Pulmonary lymph node (tissue), 1 donor: ENCODE measurements around a stretch of chr15.

GRCh38 chr15:94790948-94791388 is 559.6 kb downstream of the MCTP2 start:
- PRO-cap = no peak

DNA sequence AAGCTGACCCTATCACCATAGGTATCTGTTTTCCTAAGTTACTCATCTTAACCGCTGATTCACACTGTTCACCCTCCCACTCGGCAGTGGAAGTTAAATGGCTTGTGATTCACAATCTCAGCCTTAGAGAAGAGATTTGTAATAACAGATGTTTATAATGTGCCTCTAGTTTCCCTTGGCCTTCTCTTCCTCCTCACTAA is 931.6 kb downstream of the MCTP2 start:
- PRO-cap = no peak

GRCh38 chr15:95174271-95174866 is 943.0 kb downstream of the MCTP2 start:
- PRO-cap = no peak

- PRO-cap = no peak
Measured at GRCh38 chr15:95259966-95260383, 1028.6 kb downstream of the MCTP2 start.

- PRO-cap = bidirectional peak, plus-strand start at chr15:95839550, minus-strand start at chr15:95839448
Measured at GRCh38 chr15:95839212-95839750, 491.2 kb upstream of the NR2F2 start.

DNA sequence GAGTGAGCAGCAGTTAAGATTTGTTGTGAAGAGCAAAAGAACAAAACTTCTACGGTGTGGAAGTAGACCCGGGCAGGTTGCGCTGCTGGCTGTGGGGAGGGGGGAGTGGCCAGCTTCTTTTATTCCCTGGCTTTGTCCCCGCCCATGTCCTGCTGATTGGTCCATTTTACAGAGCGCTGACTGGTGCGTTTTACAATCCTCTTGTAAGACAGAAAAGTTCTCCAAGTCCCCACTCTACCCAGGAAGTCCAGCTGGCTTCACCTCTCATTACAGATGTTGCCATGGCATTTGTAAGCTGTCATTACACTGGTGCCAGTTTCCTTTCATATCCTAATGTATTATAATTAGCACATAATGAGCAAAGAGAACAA is 458.4 kb upstream of the NR2F2 start:
- PRO-cap = no peak

DNA sequence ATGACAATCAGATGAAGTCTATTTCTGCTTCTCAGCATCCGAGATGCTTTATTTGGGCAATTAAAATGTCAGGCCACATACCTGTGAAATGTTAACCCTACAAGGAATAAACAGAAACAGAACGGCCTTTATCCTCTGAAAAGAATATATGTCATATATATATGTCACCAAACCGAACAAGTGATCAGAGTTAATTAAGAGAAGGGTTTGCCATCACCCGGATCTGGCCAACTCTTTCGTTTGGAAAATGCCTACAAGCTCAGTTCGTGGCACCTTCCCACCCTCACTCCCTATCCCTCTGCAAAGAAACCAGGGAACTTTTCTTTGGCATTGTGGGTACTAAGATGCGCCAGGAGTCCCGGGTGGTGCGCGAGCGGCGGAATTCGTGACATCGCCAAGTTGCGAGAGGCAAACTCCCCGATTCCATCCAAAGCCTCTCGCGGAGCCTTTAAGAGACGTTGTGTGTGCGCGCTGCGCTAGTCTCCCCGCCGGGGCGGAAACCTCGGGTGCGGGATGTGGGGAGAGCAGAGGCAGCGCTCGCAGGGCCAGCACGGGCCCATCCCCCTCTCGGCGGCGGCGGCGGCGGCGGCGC is 571 bp upstream of the NR2F2 start:
- PRO-cap = no peak

DNA sequence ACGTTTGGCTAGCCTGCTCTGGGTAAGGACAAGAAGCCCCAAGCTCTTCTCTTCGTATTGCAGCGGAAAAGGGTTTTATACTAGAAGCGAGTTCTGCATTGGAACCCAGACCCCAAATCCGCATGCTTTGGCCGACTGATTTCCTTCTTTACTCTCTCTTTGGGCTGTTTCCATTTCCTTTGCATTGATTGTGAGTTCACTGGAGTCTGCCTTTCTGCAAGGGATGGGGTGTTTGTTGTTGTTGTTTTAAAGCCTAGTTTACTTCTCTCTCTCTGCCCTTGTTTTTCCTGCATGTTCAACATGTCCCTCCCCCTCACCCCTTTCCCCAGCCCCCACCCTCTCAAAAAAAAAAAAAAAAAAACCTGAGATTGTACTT is 2.1 kb downstream of the NR2F2 start:
- PRO-cap = no peak

DNA sequence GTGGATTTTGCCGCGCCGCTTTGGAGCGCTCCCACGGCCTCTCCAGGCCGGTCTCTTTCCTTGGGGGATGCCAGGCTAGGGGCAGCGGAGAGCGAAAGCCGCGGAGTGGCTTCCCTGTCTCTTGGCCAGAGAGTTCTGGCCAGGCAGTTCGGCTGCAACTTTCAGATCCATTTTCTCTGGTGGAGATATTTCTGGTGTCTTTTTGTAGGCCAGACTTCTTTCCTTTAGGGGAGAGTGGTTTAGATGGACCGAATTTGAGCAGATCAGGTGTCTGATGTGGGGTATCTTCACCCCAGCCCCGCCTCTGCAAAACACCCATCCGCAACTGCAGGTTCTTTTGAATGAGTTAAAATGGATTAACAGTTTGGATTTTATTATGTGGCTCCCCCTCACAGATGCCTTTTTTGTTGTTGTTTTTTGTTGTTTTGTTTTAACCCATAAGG is 15.6 kb downstream of the NR2F2 start:
- PRO-cap = no peak

GRCh38 chr15:96353703-96354867 is 23.6 kb downstream of the NR2F2 start:
- PRO-cap = unidirectional peak, minus-strand start at chr15:96353832; unidirectional peak, minus-strand start at chr15:96353983; unidirectional peak, minus-strand start at chr15:96354043; bidirectional peak, plus-strand start at chr15:96354389, minus-strand start at chr15:96354250; unidirectional peak, plus-strand start at chr15:96354604

- PRO-cap = no peak
Measured at GRCh38 chr15:96359004-96359651, 28.6 kb downstream of the NR2F2 start.

- PRO-cap = no peak
Measured at GRCh38 chr15:96368250-96368513, 37.7 kb downstream of the NR2F2 start.

- PRO-cap = no peak
Measured at GRCh38 chr15:96416156-96417504, 86.1 kb downstream of the NR2F2 start.

GRCh38 chr15:96491262-96491708 is 160.8 kb downstream of the NR2F2 start:
- PRO-cap = no peak

DNA sequence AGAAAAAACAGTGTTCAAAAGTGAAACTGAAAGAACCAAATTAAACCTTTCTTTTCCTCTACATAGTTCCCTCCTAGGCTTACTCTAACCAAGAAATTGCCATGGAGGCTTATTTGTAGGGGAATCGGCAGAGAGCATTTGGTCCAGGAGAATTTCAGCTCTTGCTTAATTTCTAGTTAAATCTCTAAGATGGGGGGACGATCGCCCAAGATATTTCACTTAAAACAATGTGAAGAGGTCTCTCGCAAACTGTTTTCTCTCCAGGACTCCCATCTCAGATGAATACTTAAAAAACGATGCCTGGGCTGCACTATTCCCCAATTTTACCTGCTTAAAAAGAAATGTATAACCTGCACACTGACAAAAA is 728.9 kb upstream of the ARRDC4 start:
- PRO-cap = no peak

DNA sequence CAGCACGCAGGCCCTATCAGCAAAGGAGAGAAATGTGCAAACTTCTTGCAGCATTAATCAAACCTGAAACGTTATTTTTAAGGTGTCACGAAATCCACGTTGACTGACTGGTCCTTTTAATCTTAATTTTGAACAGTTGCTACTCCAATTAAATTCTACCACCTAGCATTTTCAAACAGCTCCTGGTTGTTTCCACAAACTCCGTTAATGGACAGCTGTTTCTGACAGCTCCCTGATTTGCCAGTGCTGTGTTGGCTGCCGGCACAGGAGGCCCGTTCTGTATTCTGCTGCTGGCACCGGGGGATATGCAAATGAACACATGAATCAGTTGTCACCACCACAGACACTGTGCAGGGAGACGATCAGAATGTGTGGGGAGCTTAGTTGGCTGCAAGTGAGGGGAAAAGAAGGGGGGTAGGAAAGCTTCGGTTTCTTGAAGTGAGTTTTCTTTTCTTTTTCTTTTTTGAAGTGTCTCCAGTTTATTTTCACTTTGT is 438.7 kb upstream of the ARRDC4 start:
- PRO-cap = no peak

GRCh38 chr15:97974246-97974986 is 13.9 kb downstream of the ARRDC4 start:
- PRO-cap = no peak

DNA sequence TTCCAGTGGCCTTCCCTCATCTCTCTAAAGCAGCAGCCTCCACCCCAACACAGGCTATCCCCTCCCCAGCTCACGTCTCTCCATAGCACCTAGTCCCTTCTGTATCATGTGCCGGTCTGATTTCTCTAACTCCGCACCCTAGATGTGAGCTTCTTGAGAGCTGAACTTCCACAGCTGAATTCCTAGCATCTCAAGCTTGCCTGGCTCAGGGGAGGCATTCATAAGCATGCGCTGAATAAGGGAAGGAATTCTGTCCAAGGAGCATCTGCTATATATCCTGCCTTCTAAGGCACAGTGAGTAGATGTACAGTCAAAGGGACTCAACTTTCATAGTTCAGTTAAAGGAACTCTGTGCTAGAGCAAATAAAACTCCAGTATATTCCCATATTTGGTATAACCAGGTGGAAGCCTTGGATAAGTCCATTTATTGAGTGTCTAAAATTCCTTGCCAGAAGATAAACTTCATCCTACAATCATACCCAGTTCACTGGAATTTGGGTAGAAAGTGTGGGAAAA is 57.2 kb downstream of the ARRDC4 start:
- PRO-cap = no peak

- PRO-cap = no peak
Measured at GRCh38 chr15:98160087-98160412, 199.5 kb downstream of the ARRDC4 start.

DNA sequence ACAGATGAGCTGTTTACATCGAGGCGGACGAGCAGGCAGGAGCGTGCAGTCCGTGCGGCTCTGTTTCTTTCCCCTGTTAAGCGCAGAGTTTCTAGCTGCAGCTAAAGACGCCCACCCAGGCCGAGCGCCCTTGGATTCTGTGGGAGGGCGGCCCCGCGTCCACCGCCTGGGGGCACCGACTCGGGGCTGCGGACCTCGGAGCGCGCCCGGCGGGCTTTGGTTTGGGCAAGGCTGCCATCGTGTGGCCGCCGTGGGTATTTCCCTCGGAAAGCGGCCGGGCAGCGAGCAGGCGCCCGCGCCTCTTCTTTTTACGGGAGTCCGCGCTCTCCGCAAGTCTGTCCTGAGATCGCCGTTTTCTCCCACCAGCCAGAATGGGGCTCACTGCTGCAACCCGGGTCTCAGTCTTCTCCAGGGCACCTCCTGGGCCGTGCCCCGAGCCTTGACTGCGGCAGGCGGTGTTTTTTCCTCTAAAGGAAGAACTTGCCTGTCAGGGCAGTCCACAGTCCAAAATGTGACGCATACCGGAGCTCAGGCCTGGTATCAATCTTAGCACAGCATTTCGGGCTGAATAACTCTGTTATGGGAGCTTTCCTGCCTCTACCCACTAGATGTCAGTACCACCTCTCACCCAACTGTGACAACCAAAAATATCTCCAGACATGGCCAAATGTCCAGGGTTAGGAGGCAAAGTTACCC is 219.9 kb upstream of the IGF1R start:
- PRO-cap = no peak